Uterus (tissue), 7 donors: ENCODE measurements around the genes IKZF2, VWC2L and TMEM169.

DNA sequence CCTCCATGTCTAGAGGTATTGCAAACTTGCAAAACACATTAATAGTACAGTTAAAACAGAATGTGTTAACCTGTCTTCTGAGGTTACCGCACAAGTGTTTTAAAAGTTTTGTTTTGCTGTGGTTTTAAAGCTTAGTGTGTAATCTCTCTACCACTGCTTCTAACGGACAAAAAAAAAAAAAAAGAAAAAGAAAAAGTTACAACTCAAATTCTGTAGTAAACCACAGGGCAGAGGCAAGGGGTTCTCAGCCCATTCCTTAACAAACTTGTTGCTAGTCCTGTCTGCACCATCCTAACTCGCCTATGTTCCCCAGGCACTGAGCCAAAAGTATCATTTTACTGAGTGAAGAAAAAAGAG lies 47.3 kb downstream of the IKZF2 start:
- PRO-cap, 4 experiments: no peak in any of the 4 experiments
- RAMPAGE, long total RNA, 2 experiments: no peak in any of the 2 experiments
- RRBS: no CpG with 5 or more reads among the region's 3 CpGs

DNA sequence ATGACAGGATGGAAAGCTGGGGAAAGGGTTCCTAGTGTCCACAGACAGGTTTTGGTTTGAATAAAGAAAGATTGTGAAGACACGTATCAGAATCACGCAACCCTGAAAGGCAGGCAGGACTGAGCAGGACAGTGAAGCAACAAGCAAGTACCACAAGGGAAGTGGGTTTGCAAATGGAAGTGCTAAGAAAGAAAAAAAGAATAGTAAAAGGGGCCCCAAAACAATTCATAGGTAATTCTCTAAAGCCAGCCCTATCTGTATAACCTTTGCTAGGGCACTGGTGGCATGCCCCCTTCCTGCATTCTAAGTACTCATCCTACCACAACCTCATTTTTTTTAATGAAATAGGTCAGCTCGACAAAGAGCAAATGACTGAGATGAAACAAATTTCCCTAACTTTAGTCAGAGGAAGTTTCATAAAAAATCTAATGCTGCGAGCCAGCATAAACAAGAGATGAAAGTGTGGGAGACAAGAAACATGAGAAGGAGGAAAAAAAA lies 32.3 kb downstream of the IKZF2 start:
- PRO-cap, 4 experiments: no peak in any of the 4 experiments
- RAMPAGE, long total RNA, 2 experiments: no peak in any of the 2 experiments
- RRBS: no CpG with 5 or more reads among the region's 4 CpGs

GRCh38 chr2:213151459-213152402 lies at the start of gene IKZF2:
TSS of gene IKZF2 (minus strand) at chr2:213151612.
- PRO-cap, 4 experiments: peak in 4 of 4 experiments; most common plus-strand start chr2:213151925 (in 3); most common minus-strand start chr2:213152336 (in 3)
- RAMPAGE, long total RNA, 2 experiments: no peak in any of the 2 experiments
- RRBS: 2% methylated on average over 51 of the region's 121 CpGs

GRCh38 chr2:213157198-213157815 lies 5.9 kb upstream of the IKZF2 start:
- PRO-cap, 4 experiments: no peak in any of the 4 experiments
- RAMPAGE, long total RNA, 2 experiments: no peak in any of the 2 experiments
- RRBS: no CpG with 5 or more reads among the region's 5 CpGs

GRCh38 chr2:213188979-213189990 lies 37.9 kb upstream of the IKZF2 start:
- PRO-cap, 4 experiments: no peak in any of the 4 experiments
- RAMPAGE, long total RNA, 2 experiments: no peak in any of the 2 experiments
- RRBS: no CpG with 5 or more reads among the region's 18 CpGs

DNA sequence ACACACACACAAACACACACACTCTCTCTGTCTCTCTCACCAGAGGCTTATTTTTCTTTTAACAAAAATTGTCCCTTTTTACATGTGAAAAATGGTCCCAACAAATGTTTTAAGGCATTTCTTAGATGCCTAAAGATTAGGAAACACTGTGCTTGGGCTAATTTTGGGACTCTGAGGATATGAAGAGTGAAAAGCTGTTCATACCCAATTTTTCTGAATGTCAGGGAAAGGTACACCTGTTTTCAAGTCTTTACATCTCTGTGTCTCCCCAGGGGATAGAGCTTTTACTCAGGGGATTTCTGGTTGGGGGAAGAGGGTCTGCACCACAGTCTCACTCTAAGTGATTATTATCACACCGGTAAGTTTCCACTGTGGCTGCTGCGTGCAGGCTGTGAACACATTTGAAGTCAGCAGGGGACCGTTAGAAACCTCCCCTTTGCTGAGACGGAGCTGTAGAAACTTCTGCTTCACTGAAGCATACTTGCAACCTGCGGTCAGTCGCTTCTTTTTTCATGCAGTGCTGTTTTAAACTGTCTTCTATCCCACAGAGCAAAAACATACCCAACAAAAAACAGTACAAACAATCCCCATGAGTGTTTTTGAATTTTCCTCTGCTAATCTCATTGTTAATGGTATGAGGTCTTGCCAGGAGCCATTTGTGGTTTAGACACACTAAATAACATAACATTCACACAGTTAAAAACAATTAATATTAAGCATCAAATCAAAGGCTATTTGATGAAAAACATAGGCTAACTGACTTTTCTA lies 51.2 kb upstream of the SPAG16 start:
- PRO-cap, 4 experiments: no peak in any of the 4 experiments
- RAMPAGE, long total RNA, 2 experiments: no peak in any of the 2 experiments
- RRBS: no CpG with 5 or more reads among the region's 6 CpGs

DNA sequence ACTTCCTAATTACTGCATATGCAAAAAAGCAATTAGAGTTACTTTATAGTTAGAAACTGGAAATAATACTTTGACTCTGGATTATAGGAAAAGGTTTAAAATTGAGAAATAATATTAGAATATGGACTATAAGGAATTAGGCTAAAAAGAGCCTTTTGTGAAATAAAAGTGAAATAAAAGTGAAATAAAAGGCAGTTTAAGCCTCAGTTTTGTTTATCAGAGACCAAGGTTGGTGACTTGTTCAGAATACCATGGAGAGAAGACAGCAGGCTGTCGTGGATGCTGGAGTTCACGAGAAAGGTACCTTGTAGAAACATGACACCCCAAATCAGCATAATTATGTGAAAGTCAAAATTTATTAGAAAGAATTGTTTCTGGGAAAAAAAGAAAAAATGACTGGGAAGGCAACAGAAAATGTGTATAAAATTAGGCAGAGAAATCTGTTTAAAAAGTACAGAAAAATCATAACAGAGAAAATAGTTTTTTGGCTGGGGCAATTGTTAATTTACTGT lies 46.5 kb upstream of the SPAG16 start:
- PRO-cap, 4 experiments: no peak in any of the 4 experiments
- RAMPAGE, long total RNA, 2 experiments: no peak in any of the 2 experiments
- RRBS: no CpG with 5 or more reads among the region's 2 CpGs

GRCh38 chr2:214410896-214411128 lies at the start of gene VWC2L:
TSS of gene VWC2L (plus strand) at chr2:214411054.
- PRO-cap, 4 experiments: no peak in any of the 4 experiments
- RAMPAGE, long total RNA, 2 experiments: no peak in any of the 2 experiments
- RRBS: no CpG with 5 or more reads among the region's 12 CpGs

- PRO-cap, 4 experiments: no peak in any of the 4 experiments
- RAMPAGE, long total RNA, 2 experiments: no peak in any of the 2 experiments
- RRBS: no CpG with 5 or more reads among the region's 16 CpGs
These were observed 1.2 kb upstream of the BARD1 start for GRCh38 chr2:214810602-214811137.

- PRO-cap, 4 experiments: peak in 3 of 4 experiments; most common plus-strand start chr2:215693856 (in 1); most common minus-strand start chr2:215693678 (in 2)
- RAMPAGE, long total RNA, 2 experiments: no peak in any of the 2 experiments
- RRBS: no CpG with 5 or more reads among the region's 2 CpGs
These were observed 257.6 kb upstream of the FN1 start for GRCh38 chr2:215693357-215694074.

GRCh38 chr2:215771890-215772433 lies 241.4 kb downstream of the MREG start:
- PRO-cap, 4 experiments: no peak in any of the 4 experiments
- RAMPAGE, long total RNA, 2 experiments: no peak in any of the 2 experiments
- RRBS: no CpG with 5 or more reads among the region's 1 CpG

DNA sequence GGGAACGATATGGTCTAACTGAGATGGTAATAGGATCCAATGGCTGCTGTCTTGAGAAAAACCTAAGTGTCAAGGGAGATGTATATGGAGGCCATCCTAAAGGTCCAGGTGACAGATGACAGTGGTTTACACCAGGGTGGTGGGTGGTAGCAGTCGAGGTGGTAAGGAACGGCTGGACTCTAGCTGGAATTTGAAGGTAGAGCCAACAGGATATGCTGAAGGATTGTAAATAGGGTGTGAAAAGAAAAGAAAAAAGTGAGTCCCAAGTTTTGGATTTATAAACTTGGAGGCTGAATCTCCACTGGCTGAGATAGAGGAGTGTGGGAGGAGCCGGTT lies 2.2 kb upstream of the MREG start:
- PRO-cap, 4 experiments: peak in 1 of 4 experiments; most common minus-strand start position 181 of the sequence (in 1)
- RAMPAGE, long total RNA, 2 experiments: no peak in any of the 2 experiments
- RRBS: no CpG with 5 or more reads among the region's 4 CpGs

GRCh38 chr2:216081378-216082463 lies at the start of gene TMEM169:
TSS of gene TMEM169 (plus strand) at chr2:216081919.
- PRO-cap, 4 experiments: peak in 4 of 4 experiments; most common plus-strand start chr2:216081892 (in 2); most common minus-strand start chr2:216081767 (in 2)
- RAMPAGE, long total RNA, 2 experiments: start-site peak on the minus strand in 2 of 2 experiments, at chr2:216081763-216081820 at its widest, 27 to 174 reads per replicate
- RRBS: no CpG with 5 or more reads among the region's 65 CpGs

DNA sequence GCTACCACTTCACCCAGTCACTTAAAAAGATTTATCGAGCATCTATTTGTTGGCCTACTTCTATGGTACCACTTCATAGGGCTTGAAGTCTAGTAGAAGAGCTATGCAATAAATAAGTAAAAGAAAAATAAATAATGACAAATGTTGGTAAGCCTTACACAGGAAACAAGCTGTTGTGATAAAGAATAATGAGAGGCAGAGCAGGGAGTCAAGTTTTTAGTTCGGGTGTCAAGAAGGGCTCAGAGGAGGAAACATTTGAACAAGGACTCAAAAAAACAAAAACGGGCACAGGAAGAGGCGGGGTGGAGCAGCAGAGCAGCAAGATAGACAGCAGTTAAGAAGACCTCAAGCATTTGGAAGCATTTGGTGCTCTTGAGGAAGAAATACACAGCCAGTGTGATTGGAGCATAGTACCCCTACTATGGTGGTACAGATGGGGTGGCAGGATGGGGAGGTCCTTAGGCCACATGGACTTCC lies 2.8 kb downstream of the TMEM169 start:
- PRO-cap, 4 experiments: no peak in any of the 4 experiments
- RAMPAGE, long total RNA, 2 experiments: no peak in any of the 2 experiments
- RRBS: no CpG with 5 or more reads among the region's 4 CpGs

DNA sequence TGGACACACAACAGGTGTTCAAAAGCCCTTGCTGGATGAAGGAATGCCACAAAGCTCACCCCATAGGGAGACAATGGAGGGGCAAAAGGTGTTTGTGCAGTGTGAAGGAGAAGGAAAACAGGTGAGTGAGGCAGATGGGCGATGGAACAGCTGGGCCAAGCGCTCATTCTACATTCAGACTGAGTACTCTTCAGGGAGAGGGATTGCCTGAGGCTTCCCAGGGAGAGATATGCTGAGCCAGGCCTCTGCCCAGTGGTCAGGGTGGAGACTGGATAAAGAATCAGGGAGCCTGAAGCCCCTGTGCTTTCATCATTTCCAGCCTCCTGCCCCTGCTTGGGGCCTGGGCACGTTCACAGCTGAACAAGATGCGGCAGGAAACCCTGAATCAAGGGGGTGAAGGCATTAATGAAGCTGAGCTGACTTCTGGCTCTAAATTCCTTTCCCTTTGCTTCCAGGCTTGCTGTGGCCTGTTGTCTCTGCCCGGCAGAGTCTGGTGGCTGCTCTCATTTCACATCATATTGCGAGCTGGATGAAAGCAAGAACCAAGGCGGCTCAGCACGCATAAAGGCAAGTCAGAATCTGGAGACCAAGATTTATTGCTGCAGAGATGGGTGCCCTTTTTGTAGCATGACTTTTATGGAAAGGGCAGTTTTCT lies 34.9 kb downstream of the RPL37A start:
- PRO-cap, 4 experiments: no peak in any of the 4 experiments
- RAMPAGE, long total RNA, 2 experiments: no peak in any of the 2 experiments
- RRBS: no CpG with 5 or more reads among the region's 8 CpGs

DNA sequence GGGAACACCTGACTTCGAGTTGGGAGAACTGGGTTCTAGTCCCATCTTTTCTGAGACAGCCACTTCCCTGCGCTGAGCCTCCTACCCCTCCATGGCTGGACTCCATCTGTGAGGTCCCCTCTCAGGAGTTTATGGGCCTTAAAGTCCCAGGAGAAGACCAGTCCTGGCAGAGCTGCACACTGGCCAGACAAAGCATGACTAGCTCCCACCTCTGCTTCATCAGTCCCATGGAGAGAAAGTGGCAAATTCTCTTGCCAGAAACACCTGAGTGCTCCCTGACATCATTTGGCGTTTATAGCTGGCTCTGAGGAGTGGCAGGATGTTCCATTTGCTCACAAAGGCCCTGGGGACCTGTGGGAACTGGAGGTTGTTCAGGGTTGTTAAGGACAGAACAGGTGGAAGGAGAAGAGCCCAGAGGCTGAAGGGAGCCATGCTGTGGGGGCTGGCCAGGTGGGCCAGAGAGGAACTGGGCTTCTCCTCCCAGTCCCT lies 56.0 kb downstream of the RPL37A start:
- PRO-cap, 4 experiments: no peak in any of the 4 experiments
- RAMPAGE, long total RNA, 2 experiments: no peak in any of the 2 experiments
- RRBS: no CpG with 5 or more reads among the region's 3 CpGs

- PRO-cap, 4 experiments: no peak in any of the 4 experiments
- RAMPAGE, long total RNA, 2 experiments: no peak in any of the 2 experiments
- RRBS: no CpG with 5 or more reads among the region's 9 CpGs
These were observed 499 bp downstream of the IGFBP5 start for GRCh38 chr2:216694928-216695172.

GRCh38 chr2:216713506-216714259 lies 18.3 kb upstream of the IGFBP5 start:
- PRO-cap, 4 experiments: no peak in any of the 4 experiments
- RAMPAGE, long total RNA, 2 experiments: no peak in any of the 2 experiments
- RRBS: no CpG with 5 or more reads among the region's 7 CpGs

DNA sequence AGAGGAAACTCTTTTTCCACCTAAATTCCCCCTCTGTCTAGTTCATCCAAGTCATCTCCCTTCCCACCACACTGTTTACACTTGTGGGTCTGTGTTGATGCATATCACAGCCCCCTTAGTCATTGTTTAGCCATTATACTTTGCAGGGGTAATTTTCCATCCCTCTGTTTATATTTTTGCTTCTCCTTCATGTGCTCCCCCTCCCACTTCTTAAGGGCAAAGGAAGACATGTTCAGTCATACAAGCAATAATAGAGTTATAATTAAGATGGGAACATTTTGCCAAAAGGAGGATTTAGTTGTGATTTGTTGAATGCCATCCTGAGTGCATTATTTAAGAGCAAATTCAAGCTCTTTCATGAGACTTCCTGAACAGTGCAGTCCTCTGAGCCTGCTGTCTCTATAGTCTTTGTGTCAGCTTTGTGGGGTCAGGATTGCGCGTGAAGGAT lies 187.8 kb upstream of the TNP1 start:
- PRO-cap, 4 experiments: no peak in any of the 4 experiments
- RAMPAGE, long total RNA, 2 experiments: no peak in any of the 2 experiments
- RRBS: no CpG with 5 or more reads among the region's 2 CpGs

DNA sequence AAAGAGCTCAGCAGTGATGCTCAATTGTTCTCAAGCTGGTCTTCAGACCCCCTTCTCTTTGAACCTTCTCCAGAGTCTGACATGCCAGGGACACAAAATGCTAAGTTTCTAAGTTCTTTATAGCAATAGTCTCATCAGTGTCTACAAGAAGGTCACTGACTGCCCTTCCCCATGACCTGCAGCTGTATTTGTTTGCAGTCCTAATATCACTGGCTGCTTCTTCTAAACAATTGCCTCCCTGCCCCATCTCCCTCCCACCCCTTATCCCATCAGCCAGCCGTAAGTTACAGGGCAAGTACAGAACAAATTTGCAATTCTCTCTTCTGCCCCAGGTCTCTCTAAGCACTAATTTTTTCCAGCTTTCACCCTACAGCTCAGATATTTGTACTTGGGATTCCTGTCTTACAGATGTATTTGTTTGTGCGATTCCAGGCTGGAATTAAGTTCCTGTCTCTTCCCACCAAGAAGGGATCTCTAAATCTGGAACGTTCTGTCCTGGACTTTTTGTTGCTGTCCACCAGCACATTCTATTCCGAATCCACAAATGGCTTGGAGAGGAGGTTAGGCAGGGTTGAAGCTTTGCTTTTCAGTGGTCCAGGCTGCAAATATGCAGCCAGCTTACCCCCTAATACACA lies 315.2 kb downstream of the TNS1 start:
- PRO-cap, 4 experiments: peak in 1 of 4 experiments; most common plus-strand start position 543 of the sequence (in 1); most common minus-strand start position 441 of the sequence (in 1)
- RAMPAGE, long total RNA, 2 experiments: no peak in any of the 2 experiments
- RRBS: no CpG with 5 or more reads among the region's 4 CpGs